Iris pigment epithelial cell (primary cell): ENCODE measurements around a stretch of chr1.

GRCh38 chr1:116914570-116914945, 4.8 kb downstream of the PTGFRN start:
- RRBS, result no CpG with 5 or more reads among the region's 7 CpGs

GRCh38 chr1:116914946-116915770, 5.4 kb downstream of the PTGFRN start:
- RRBS, result no CpG with 5 or more reads among the region's 12 CpGs

DNA sequence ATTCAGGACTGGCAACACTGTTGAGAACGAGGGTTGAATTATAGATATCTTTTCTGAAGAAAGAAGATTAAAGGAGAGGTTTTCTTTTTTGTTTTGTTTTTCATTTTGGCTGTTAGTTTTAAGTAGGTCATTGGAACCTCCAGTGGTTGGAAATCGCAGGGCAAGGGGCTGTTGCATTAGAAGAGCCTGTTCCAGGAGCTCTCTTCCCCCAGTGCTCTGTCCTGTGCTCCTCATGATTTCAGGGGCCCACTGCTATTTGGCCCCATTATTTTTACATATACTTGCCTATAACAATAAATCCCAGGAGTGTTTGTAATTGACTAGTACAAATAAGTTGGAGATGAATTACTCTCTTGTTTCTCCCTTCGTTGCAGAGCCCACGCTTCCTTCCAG, 26.6 kb upstream of the TTF2 start:
- RRBS, result no CpG with 5 or more reads among the region's 4 CpGs

GRCh38 chr1:117051297-117052160, 8.6 kb upstream of the TTF2 start:
- RRBS, result no CpG with 5 or more reads among the region's 11 CpGs

- RRBS, result no CpG with 5 or more reads among the region's 3 CpGs
Observed at GRCh38 chr1:117128604-117129150, 7.1 kb upstream of the TRIM45 start.

- RRBS, result no CpG with 5 or more reads among the region's 8 CpGs
Observed at GRCh38 chr1:117172683-117173138, 38.0 kb downstream of the VTCN1 start.

- RRBS, result no CpG with 5 or more reads among the region's 5 CpGs
Observed at GRCh38 chr1:117449434-117450148, 82.3 kb downstream of the MAN1A2 start.

GRCh38 chr1:117544836-117545169, 61.0 kb upstream of the TENT5C start:
- RRBS, result no CpG with 5 or more reads among the region's 3 CpGs

- RRBS, result no CpG with 5 or more reads among the region's 10 CpGs
Observed at GRCh38 chr1:117570826-117571482, 34.9 kb upstream of the TENT5C start.

- RRBS, result no CpG with 5 or more reads among the region's 5 CpGs
Observed at GRCh38 chr1:117638559-117639085, 32.8 kb downstream of the TENT5C start.

GRCh38 chr1:117651400-117652050, 45.7 kb downstream of the TENT5C start:
- RRBS, result no CpG with 5 or more reads among the region's 4 CpGs

- RRBS, result no CpG with 5 or more reads among the region's 4 CpGs
Observed at GRCh38 chr1:117760394-117760967, 154.6 kb downstream of the TENT5C start.

DNA sequence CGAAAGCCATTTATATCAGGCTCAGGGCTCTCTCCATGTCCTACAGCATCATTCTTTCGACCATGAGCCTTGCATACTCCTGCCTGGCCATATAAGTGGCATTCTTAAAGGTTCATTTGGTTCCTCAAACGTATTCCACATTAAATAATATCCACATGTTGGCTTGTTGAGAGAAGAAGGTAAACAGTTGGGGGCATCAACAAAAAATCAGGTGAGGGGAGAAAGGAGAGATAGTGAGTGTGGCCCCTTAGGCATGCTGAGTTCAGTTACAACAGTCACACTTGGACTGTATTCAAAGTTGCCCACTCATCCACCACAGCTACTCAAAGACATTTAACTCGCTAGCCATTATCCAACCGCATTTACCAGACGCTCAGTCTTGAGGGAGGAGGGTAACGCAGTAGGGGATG, 1.5 kb downstream of the ZNF697 start:
- RRBS, result no CpG with 5 or more reads among the region's 7 CpGs

- RRBS, result no CpG with 5 or more reads among the region's 4 CpGs
Observed at GRCh38 chr1:119958008-119958703, 61.8 kb upstream of the ADAM30 start.

- RRBS, result no CpG with 5 or more reads among the region's 5 CpGs
Observed at GRCh38 chr1:120132110-120132407, 44.3 kb downstream of the SEC22B start.

GRCh38 chr1:120341231-120342362, 73.2 kb upstream of the NBPF8 start:
- RRBS, result no CpG with 5 or more reads among the region's 98 CpGs

- RRBS, result no CpG with 5 or more reads among the region's 4 CpGs
Observed at GRCh38 chr1:120491676-120492161, 76.9 kb downstream of the NBPF8 start.

DNA sequence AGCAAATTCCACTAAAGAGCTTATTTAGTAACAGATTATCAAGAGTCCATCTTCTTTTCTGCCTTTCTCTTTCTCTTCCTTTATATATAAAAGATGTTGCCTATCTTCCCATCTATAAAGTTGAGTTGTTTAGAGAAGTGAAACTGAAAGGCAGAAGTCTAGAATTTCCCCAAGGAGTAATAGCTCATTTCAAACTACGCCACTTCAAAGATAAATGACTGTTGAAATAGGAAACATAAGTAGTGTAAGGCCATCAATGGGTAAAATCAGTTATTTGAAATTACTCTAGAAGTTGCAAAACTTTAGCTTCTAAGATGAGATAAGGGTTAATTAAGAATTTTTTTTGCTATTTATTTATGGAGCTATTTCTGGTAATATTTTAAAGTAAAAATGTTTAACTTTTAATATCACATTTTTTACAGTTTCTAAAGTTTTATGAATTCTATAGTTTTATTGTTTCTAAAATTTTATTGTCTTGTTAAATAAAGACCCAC, 273.9 kb downstream of the SRGAP2C start:
- RRBS, result no CpG with 5 or more reads among the region's 1 CpG

DNA sequence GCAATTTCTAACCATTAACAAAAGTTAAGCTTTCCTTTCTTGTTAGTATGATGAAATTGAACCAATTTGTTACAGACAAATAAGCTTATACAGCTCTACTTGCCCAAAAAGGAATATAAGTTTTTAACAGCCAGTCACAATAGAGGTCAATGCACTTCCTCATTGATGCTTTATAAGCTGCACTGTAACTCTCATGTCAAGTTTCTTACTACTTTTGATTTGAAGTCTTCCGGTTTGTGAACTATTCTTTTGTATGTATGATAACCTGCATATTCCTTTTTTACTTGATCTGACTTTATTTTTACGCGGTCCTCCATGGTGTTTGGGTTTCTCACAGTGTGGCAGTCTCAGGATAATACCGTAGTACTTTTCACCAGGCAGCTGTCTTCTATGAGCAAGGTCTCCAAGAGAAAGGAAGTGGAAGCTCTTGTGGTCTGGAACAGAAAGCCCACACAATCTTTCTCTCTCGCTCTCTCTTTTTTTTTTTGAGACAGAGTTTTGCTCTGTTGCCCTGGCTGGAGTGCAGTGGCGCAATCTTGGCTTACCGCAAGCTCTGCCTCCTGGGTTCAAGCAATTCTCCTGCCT, 331.6 kb downstream of the SRGAP2C start:
- RRBS, result no CpG with 5 or more reads among the region's 7 CpGs